A549 (cell line): ENCODE measurements around the genes AADACL4 and FHAD1.

DNA sequence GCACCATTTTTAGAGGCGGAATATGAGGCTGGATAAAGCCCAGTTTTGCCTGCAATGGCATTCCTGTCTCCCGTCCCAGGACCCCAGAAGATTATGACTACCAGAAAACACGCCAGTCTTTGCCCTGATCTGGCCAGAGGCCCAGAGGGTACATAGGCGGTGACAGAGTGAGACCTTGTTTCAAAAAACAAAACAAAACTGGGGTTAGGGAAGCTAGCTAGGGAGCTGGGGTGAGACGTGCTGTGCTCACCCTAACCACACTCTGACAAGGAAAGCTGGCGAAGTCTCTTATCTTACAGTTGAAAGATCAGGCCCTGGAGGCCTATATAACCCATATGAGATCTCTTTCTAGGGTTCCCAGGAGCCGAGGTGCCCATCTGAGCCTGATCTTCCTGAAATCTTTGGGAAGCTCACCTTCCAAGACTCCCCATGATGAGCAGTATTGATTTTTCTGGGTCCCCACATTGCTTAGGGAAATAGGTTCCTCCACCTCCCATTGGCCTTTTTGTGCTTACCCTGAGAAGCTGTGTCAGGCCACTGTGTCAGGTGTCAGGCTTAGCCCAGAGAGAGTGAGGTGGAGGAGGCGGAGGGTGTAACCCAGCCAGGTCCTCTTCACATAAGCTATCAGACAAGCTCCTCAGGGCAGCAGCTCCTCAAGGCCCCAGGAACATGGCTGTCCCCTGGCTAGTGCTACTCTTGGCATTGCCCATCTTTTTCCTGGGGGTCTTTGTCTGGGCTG lies at the start of gene AADACL4:
Gene AADACL4, plus strand, starts transcription at position 208 of the 739 bp plus-strand sequence.
- PRO-cap, result no peak
CAGE:
- cytosol, long polyA plus RNA, result no peak
- long polyA plus RNA, result no peak
- nucleus, long polyA plus RNA, result no peak

- PRO-cap, result no peak
CAGE:
- cytosol, long polyA plus RNA, result no peak
- long polyA plus RNA, result no peak
- nucleus, long polyA plus RNA, result no peak
Measured at GRCh38 chr1:13512415-13512764, 1.4 kb downstream of the LRRC38 start.

DNA sequence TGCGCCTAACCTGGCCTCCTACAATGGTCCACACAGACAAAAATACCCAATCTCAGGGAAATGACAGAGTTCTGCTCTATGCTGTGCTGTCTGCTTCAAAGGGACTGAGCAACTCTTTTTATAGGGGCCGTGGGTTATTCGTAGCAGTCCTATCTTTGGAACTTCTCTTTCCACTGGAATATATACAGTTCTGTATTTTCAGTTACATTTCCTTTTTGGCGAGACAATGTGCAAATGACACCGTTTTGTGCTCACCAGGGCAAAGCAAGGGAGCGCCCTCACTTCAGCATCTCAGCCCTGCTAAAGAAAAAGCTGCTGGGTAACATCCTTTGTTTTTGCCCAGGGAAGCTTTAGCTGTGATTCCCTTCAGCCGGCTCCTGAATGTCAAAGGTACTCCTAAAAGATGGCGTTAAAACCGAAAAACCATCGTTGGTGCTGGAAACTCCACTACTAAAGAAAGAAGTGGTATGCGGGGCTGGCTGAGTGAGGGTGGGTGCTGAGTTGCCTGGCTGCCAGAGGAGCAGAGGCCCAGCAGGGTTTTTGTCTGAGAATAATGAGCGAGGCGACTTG lies 1.7 kb downstream of the PDPN start:
- PRO-cap, result no peak
CAGE:
- cytosol, long polyA plus RNA, result no peak
- long polyA plus RNA, result no peak
- nucleus, long polyA plus RNA, result no peak

GRCh38 chr1:13613777-13614012 lies 30.1 kb downstream of the PDPN start:
- PRO-cap, result no peak
CAGE:
- cytosol, long polyA plus RNA, result no peak
- long polyA plus RNA, result no peak
- nucleus, long polyA plus RNA, result no peak

GRCh38 chr1:13661525-13661912 lies 38.5 kb upstream of the PRDM2 start:
- PRO-cap, result no peak
CAGE:
- cytosol, long polyA plus RNA, result no peak
- long polyA plus RNA, result no peak
- nucleus, long polyA plus RNA, result no peak

DNA sequence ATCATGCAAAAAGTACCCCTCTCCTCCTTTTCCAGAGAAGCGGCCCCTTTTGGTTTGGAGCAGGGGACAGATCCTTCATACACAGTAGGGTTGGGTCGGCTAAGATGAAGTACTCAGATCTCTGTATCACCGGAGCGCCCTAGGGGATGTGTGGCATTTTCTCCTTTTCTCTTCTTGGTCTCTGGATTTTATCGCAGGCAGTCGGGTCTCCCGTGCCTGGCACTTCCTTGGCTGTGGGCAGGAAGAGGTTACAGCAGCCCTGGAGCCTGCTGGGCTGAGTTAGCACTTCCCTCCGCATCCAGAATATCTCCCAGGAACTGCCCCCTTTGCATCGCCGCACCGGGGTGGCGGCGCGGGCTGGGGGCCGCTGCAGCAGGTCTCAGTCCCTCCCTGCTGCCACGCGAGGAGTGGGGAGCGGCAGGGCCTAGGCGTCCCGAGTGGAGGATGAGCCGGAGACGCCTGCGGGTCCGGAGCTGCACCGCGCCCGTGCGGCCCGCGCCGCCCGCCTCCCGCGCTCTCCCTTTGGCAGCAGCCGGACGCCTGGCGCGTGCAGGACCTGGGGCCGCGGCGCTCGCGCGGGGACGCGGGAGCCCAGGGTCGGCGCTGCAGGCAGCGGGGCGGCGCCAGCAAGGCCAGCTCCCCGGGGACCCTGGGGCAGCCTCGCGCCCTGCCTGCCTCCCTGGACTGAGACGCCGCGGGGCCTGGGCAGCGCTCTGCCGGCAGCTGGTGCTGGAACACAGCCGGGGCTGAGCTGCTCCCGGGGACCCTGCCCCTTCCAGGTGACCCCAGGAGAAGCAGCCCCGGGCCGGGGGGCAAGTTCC lies 192.7 kb downstream of the PRDM2 start:
- PRO-cap, result no peak
CAGE:
- cytosol, long polyA plus RNA, result no peak
- long polyA plus RNA, result no peak
- nucleus, long polyA plus RNA, result no peak

GRCh38 chr1:14238625-14239152 lies 359.8 kb upstream of the KAZN start:
- PRO-cap, result no peak
CAGE:
- cytosol, long polyA plus RNA, result no peak
- long polyA plus RNA, result no peak
- nucleus, long polyA plus RNA, result no peak

GRCh38 chr1:14732757-14733636 lies 134.5 kb downstream of the KAZN start:
- PRO-cap, result no peak
CAGE:
- cytosol, long polyA plus RNA, result no peak
- long polyA plus RNA, result no peak
- nucleus, long polyA plus RNA, result no peak

- PRO-cap, result no peak
CAGE:
- cytosol, long polyA plus RNA, result no peak
- long polyA plus RNA, result no peak
- nucleus, long polyA plus RNA, result no peak
Measured at GRCh38 chr1:15157788-15158490, 4.4 kb downstream of the TMEM51 start.

DNA sequence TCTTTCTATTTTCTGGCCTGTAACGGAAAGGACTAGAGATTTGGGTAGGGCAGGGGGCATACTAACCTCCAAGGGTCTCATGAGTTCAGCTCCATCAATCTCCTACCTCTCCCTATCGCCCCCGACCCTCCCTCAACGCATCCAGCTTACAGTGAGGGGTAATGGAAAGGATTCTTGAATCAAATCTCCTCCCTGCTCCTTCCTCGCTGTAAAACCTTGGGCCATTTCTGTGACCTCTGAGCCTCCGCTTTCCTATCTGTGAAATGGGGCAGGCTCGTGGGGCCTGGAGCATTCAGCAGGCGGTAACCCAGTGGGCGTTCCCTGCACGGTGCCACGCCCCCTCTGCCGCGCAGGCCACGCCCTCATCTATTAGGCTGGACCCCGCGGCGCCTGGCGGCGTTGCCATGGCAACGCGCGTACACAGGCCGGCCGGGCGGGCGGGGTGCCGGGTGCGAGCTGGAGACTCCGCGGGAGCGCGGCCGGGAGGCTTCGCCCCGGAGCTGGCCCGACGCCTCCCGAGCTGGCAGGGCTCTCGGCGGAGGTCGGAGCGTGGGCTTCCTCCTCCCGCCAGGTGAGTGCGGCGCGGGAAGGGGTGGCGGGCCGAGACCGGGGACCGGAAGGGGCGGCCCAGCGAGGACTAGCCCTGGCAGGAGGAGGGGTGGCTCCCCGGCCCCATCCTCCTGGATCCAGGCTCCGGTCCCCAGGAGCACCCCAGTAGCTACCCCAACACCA lies at the start of gene FHAD1:
Gene FHAD1, plus strand, starts transcription at position 399 of the 732 bp plus-strand sequence.
- PRO-cap, result no peak
CAGE:
- cytosol, long polyA plus RNA, result no peak
- long polyA plus RNA, result no peak
- nucleus, long polyA plus RNA, result no peak

- PRO-cap, result no peak
CAGE:
- cytosol, long polyA plus RNA, result no peak
- long polyA plus RNA, result no peak
- nucleus, long polyA plus RNA, result no peak
Measured at GRCh38 chr1:15666964-15667588, 7.6 kb downstream of the RSC1A1 start.

- PRO-cap, result no peak
CAGE:
- cytosol, long polyA plus RNA, result no peak
- long polyA plus RNA, result no peak
- nucleus, long polyA plus RNA, result no peak
Measured at GRCh38 chr1:15680893-15681267, 3.2 kb upstream of the PLEKHM2 start.

DNA sequence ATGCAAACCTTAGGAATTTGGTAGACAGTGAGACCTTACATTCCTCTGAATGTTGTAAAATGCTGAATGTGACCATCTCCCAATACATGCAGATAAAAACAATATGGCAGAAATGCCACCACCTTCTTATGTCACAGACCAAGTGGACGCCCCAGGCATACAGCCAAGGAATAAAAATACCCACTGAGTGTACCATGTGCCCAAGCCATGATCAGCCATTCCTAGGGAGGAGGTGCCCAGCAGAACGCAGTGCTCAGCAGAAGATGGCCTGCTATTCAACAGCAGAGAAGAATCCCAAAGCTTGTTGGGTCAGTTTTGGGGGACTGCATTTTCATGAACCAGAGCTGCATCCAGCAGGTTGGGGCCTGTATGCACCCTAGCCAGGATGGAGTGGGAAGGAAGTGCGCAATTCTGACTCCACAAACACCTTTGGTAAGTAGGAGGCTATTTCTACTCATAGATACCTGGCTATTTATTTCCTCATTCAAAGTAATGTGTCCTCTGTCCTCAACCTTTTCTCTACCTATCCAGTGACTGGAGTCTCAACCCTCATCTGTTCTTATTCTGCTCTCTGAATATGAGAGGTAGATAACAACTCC lies 2.8 kb upstream of the PLEKHM2 start:
- PRO-cap, result no peak
CAGE:
- cytosol, long polyA plus RNA, result no peak
- long polyA plus RNA, result no peak
- nucleus, long polyA plus RNA, result no peak

GRCh38 chr1:15684922-15685450 lies 866 bp downstream of the PLEKHM2 start:
- PRO-cap, result no peak
CAGE:
- cytosol, long polyA plus RNA, result no peak
- long polyA plus RNA, result no peak
- nucleus, long polyA plus RNA, result no peak

GRCh38 chr1:15685451-15685676 lies 1.2 kb downstream of the PLEKHM2 start:
- PRO-cap, result no peak
CAGE:
- cytosol, long polyA plus RNA, result no peak
- long polyA plus RNA, result no peak
- nucleus, long polyA plus RNA, result no peak

- PRO-cap, result no peak
CAGE:
- cytosol, long polyA plus RNA, result no peak
- long polyA plus RNA, result no peak
- nucleus, long polyA plus RNA, result no peak
Measured at GRCh38 chr1:15756949-15758090, 1.3 kb upstream of the FBLIM1 start.

- PRO-cap, result no peak
CAGE:
- cytosol, long polyA plus RNA, result no peak
- long polyA plus RNA, result no peak
- nucleus, long polyA plus RNA, result no peak
Measured at GRCh38 chr1:15795046-15795435, 12.4 kb downstream of the UQCRHL start.

DNA sequence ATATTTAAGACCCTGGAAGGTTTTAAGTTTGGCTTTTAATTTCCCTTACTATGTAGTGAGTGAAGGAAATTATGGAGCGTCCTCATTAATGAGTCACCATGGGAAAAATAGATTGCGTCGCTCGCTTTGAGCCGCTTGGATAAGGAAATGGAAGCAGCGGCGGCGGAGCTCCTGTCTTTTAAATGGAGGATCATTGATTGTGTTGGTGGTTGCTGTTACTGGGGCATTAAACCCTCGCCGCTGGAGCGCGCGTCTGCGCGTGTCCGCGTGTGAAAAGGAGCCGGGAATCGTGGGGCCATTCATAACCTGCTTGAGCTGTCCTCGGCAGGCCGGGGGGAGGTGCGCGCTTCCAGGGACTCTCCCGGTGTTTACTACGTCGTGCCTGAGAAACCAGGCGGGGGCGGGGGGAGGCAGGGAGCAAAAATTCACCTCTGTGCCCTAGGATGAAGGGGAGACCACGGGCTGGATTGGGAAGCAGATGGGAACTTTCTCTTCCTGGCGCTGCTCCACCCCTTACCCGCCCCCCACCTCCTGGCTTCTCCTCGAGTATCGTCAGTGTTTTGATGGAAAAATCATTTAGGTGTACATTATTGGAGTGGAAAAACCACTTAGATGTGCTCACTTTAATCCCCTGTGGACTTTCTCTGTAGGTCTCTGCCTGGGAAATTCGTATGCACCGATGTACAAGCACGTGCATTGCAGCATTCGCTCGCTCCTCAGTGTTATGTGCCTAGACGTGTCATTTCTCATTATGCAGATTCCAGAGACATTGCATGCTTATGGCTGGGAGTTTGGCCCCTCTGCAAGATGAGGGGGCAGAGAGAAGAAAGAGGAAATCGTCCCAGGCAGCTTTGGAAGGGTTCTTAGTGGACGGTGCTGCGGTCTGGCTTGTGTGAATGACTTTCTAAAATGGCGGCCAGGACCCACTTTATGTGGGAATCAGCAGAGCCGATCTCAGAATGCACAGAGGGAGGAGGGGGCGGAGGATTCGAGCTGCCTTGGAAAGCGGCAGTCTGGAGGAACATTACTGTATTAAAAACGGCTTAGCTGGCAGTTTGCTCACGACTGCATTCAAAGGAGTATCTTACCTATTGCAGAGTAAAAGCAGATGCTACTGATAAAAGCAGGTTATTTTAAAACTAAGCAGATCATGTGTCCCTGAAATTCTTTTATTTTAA lies 2.1 kb downstream of the SPEN start:
- PRO-cap, result bidirectional peak, plus-strand start at position 301 of the sequence, minus-strand start at position 185 of the sequence; unidirectional peak, minus-strand start at position 911 of the sequence
CAGE:
- cytosol, long polyA plus RNA, result no peak
- long polyA plus RNA, result no peak
- nucleus, long polyA plus RNA, result no peak

DNA sequence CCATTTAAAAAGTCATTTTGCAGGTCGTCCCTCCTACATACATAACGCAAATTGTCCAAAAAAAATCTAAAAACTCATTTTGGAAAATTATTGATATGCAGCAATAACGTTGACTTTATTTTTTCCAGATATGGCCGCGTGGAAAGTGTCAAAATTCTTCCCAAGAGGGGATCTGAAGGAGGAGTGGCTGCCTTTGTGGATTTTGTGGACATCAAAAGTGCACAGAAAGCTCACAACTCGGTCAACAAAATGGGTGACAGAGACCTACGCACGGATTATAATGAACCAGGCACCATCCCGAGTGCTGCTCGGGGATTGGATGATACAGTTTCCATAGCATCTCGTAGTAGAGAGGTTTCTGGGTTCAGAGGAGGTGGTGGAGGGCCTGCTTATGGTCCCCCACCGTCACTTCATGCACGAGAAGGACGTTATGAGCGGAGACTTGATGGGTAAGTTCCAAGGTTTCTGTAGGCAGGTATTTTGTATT lies 25.2 kb downstream of the SPEN start:
- PRO-cap, result no peak
CAGE:
- cytosol, long polyA plus RNA, result no peak
- long polyA plus RNA, result no peak
- nucleus, long polyA plus RNA, result no peak

DNA sequence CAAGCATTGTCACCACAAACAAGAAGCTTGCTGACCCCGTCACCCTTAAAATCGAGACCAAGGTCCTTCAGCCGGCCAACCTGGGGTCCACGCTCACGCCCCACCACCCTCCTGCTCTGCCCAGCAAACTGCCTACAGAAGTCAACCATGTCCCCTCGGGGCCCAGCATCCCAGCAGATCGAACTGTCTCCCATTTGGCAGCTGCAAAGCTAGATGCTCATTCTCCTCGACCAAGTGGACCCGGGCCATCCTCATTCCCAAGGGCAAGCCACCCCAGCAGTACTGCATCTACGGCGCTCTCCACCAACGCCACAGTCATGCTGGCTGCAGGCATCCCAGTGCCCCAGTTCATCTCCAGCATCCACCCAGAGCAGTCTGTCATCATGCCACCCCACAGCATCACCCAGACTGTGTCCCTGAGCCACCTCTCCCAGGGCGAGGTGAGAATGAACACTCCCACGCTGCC lies 40.8 kb downstream of the ZBTB17 start:
- PRO-cap, result no peak
CAGE:
- cytosol, long polyA plus RNA, result no peak
- long polyA plus RNA, result no peak
- nucleus, long polyA plus RNA, result no peak